Measurements from ENCODE around the genes PCDHA9, PCDHB16, PCDHGA5 and PCDHGB5.

DNA sequence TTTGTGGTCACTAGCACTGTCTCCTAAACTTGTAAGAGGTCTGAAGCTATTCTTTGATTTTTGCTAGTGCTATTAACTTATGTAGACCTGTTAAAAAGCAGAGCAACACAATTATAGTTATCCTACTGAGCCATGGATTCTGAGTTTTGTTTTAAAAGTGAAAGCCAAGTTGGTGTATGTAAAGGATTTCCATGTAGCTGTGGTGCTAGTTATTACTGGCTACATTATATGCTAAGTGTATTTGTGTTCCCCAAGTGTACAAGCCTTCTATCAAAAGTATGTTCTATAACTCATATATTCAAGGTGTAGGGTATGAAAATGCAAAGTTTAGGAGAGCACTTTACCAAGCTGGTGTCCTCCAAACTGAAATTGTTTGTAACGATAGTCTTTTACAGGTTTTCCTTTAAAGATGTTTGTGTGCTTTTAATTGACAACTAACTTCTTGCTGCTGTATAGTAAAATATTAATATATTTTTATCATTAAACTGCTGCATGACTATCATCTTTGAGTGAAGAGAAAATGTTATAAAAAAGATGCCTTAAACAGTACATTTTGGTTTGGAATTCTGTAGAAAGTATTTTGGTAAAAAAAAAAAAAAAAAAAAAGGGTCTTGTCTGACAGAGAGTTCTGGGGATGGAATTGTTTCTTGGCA lies 2.5 kb downstream of the PURA start:
- RRBS, result no CpG with 5 or more reads among the region's 1 CpG

GRCh38 chr5:140142853-140143886 lies 17.4 kb downstream of the IGIP start:
- RRBS, result no CpG with 5 or more reads among the region's 10 CpGs

GRCh38 chr5:140165664-140166195 lies 9.3 kb upstream of the CYSTM1 start:
- RRBS, result no CpG with 5 or more reads among the region's 4 CpGs

- RRBS, result no CpG with 5 or more reads among the region's 2 CpGs
These were observed 2.9 kb downstream of the CYSTM1 start for GRCh38 chr5:140177774-140178449.

DNA sequence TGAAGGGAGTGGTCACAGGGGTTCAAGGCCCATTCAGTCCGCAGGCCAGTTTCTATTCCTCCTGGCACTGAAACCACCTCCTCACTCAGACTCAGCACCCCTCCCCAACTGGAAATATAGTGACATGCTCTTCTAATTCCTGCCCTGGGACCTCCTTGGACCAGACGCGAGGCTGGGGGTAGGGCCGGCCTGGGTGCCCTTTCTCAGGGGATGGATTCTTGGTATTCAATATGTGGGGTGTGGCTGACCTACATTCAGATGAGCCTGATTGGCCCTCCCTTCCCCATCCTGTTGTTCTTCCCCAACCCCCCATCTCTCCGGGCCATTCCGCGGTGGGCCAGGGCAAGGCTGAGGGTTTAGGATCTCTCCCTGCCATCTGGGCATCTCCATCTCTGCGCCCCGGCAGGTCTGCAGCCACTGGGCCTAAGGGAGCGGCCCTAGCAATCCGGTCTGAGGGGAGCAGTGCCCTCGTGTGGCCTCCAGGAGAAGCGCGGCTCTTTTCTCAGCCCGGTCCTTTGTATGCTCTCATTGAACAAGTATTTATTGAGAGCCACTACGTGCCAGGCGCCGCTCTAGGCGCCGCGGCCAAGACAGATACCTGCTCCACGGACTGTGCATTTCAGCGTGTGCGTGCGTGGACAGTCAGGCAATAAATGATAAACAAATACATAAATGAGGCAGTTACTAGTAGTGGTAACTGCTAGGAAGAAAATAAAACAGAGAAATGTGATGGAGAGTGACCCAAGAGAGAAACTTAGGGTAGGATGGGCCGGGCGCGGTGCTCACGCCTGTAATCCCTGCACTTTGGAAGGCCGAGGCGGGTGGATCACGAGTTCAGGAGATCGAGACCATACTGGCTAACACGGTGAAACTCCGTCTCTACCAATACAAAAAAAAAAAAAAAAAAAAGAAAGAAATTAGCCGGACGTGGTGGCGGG lies 2.4 kb upstream of the SLC4A9 start:
- RRBS, result 3% methylated on average over 11 of the region's 38 CpGs

DNA sequence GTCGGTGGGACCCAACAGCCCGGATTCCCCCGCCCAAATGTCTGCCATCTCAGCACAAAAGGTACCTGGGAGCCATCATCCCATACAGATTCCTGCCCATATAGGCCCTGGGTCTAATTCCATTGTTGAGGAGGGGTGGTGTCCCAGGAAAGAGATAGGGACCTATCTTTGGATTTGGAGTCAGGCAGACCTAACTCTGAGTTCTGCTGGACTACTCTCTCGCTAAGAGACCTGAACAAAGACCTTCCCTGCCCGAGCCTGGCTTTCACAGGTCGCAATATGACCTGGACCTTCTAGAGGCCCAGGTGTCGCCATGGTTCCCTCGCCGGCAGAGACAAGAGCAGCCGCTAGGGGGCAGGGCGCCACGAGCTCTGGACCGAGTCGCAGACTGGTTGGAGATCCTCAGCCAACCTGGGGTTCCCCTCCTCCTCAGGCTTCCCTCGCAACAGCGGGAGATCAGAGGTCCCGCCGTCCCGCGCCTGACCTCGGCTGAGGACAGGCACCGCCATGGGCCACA lies 3.1 kb downstream of the SLC4A9 start:
- RRBS, result no CpG with 5 or more reads among the region's 22 CpGs

DNA sequence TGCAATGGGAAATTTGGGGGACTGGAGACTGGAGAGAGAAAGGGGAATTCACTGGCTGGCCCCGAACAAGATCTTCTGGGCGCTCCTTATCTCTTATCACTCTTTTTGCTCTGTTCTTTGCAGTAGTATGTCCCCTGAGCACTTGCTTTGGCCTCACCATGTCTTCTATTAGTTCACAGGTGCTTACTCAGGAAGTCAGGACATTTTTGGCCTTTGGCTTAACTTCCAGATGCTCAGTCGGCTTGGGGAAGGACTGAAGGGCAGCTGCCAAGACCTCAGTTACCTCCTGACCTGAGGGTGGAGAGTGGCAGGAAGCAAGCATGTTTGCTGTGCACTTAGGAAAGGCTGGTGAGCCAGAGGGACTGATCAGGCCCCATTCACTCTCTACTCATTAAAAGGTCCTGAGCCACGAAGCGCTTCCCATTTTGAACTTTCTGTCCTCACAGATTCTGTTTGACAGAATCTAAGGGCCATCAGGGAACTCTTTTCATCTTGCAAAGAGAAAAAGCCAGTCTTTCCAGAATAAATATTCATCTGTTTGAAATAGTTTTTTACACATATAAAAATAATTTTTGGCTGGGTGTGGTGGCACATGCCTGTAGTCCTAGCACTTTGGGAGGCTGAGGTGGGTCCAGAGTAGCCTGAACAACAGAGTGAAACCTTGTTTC lies 14.7 kb downstream of the SLC4A9 start:
- RRBS, result no CpG with 5 or more reads among the region's 5 CpGs

- RRBS, result no CpG with 5 or more reads among the region's 6 CpGs
These were observed 55.9 kb downstream of the ANKHD1 start for GRCh38 chr5:140457606-140457903.

DNA sequence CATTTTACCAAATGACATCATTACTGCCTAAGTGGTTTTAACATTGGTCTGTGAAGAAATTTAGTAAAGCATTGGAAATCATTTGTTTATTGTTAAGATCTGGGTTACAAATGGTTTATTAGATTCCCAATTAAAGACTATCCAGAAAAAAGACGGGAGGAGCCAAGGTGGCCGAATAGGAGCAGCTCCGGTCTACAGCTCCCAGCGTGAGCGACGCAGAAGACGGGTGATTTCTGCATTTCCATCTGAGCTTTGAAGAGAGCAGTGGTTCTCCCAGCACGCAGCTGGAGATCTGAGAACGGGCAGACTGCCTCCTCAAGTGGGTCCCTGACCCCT lies 32.2 kb upstream of the EIF4EBP3 start:
- RRBS, result no CpG with 5 or more reads among the region's 9 CpGs

DNA sequence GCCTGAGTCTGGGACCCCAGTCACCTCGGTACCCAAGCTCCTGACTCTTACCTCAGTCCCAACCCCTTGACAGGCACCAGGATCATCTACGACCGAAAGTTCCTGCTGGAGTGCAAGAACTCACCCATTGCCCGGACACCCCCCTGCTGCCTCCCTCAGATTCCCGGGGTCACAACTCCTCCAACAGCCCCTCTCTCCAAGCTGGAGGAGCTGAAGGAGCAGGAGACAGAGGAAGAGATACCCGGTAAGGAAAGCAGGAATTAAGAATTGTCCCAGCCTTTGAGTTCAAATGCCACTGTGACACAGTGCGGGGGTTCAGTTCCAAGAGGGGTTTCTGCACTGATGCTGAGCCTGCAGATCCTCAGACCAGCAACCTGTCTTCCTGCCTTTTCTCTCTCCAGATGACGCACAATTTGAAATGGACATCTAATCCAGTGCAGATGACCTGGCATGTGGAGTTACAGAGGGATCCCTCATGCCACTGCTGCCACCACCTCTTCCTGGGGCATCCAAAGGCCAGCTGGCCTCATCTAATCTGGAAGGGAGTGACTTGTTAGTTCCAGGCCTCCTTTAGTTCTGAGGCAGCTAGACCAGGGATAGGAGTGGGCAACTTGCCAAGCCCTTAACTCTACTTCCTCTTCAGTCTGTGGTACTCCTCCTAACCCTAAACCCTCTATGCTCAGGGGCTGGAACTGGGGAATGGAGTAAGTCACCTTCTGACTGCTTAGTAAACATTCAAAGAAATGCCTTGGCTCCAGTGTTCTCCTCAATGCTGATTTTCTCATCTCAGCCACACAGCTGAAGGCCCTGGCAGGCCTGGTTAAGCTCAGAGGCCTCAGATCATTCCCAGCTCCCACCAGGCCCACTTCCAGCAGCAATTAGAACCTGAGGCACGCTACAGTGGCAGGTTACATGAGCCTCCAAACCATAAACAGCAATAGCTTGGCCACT lies 1.6 kb downstream of the EIF4EBP3 start:
- RRBS, result 63% methylated on average over 2 of the region's 9 CpGs

DNA sequence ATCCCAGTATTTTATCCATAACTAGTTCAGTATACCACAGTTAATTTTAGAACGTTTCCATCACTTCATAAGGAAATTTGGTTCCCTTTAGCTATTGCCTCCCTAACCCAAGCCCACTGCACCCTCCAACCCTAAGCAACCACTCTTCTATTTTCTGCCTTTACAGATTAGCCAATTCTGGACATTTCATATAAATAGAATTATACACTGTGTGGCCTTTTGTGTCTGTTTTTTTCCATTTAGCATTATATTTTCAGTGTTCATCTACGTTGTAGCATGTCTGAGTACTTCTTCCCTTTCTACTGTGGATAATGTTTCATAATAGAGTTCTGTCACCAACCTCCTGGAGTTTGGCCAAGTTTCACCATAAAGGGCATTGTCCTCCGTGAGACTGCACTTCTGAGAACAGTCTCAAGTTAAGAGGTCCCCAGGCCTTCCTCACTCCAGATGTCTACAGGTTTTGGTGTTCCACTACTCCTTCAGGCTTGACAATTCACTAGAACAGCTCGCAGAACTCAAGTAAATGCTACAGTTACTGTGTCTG lies 30.8 kb downstream of the SLC35A4 start:
- RRBS, result no CpG with 5 or more reads among the region's 4 CpGs

DNA sequence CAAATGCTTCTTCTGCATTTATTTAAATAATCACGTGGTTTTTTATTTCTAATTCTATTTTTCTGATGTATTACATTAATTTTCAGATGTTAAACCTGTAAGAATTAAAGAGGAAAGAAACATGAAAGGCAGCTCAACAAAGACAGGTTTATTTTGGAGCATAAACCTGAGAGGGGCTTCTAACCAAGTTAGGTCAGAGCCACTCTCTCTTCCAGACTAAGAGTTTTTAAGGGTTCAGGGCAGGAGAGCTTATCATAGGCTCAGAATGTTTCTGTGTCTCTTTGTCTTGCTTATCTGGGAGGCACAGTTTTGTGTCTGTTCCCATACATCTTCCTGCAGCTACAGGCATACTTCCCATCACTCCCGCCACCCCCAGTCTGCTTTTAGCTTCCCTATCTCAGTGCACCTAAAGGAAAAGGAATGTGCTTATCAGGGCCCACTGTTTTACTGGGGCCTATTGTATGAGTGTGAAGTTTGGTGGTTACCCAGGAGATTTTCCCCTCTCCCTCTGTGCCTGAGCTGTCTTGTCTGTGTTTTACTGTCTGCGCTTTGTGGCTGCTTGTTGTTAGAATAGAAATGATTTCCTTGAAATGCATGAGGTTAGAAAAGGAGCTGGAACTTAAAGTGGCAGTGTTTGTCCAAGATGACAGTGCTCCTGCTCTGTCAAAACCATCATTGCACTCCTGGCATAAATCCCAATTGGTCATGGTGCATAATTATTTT lies 21.9 kb downstream of the CD14 start:
- RRBS, result no CpG with 5 or more reads among the region's 3 CpGs

DNA sequence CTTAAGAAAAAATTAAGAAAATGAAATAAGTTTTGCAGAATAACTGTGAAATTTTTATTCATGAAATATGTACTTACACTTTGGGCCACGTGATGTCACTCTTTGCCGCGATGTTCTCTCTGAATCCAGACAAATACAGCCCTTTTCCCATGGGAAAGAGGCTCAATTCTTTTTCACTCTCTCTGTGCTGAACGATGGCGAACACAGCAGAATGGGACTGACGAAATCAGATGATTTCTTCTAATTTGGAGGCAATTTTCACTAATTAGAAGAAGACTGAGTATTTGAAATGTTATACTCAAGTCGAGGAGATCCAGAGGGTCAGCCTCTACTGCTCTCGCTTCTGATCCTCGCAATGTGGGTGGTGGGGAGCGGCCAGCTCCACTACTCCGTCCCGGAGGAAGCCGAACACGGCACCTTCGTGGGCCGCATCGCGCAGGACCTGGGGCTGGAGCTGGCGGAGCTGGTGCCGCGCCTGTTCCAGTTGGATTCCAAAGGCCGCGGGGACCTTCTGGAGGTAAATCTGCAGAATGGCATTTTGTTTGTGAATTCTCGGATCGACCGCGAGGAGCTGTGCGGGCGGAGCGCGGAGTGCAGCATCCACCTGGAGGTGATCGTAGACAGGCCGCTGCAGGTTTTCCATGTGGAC lies at the start of gene PCDHA9:
PCDHA9 (plus strand) TSS at position 176 of the 649 bp plus-strand sequence.
- RRBS, result no CpG with 5 or more reads among the region's 33 CpGs

DNA sequence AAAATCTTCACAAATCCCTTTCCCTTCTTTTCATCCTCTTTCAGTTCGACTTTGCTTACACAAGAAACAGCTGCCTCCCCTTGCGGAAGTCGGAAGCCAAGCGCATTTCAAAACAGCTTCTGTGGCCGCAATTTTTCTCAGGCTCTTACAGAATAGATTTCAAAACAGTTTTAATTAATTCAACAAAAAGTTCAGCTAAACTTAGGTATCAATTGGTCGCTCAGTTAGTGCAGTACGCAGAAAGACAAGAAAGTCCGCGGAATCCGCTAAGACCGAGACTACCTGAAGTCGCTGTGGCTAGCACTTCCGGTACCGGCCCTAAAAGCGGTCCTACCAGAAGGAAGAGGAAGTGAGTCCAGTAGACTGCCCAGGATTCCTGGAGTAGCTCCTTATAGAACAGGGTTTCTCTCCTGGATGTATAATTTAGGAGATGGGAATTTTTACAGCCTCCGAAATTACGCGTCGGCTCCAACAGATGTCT lies 16.7 kb upstream of the PCDHB2 start:
- RRBS, result no CpG with 5 or more reads among the region's 19 CpGs

DNA sequence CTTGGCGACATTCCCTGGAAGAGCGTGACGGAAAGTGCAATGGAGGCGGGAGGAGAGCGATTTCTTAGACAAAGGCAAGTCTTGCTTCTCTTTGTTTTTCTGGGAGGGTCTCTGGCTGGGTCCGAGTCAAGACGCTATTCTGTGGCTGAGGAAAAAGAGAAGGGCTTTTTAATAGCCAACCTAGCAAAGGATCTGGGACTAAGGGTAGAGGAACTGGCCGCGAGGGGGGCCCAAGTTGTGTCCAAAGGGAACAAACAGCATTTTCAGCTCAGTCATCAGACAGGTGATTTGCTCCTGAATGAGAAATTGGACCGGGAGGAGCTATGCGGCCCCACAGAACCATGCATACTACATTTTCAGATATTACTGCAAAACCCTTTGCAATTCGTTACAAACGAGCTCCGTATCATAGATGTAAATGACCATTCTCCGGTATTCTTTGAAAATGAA lies 363 bp downstream of the PCDHB3 start:
- RRBS, result 50% methylated on average over 2 of the region's 15 CpGs

GRCh38 chr5:141121963-141122313 lies 320 bp downstream of the PCDHB4 start:
- RRBS, result 11% methylated on average over 5 of the region's 11 CpGs

GRCh38 chr5:141182246-141182870 lies at the start of gene PCDHB16:
Gene PCDHB16 (plus strand): TSS chr5:141182387.
- RRBS, result no CpG with 5 or more reads among the region's 18 CpGs

DNA sequence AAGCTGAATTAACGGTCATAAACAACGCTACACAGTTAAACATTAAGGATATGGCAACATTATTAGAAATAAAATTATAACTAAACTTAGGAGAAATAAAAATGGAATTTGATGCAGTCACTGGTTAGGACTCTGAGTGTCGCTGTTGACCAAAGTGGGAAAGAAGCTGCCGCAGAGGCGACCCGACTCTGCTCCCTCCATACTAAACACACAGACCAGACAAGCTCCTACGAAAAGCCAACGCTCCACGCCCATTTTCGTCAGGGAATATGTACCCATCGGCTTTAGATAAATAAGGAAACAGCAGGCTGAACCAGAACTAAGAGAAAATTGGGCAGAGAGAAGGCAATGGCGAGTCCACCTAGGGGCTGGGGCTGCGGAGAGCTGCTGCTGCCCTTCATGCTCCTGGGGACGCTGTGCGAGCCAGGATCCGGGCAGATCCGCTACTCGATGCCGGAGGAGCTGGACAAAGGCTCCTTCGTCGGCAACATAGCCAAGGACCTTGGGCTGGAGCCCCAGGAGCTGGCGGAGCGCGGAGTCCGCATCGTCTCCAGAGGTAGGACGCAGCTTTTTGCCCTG lies at the start of gene PCDHGA5:
PCDHGA5 (plus strand) TSS at position 180 of the 579 bp plus-strand sequence.
- RRBS, result no CpG with 5 or more reads among the region's 27 CpGs

DNA sequence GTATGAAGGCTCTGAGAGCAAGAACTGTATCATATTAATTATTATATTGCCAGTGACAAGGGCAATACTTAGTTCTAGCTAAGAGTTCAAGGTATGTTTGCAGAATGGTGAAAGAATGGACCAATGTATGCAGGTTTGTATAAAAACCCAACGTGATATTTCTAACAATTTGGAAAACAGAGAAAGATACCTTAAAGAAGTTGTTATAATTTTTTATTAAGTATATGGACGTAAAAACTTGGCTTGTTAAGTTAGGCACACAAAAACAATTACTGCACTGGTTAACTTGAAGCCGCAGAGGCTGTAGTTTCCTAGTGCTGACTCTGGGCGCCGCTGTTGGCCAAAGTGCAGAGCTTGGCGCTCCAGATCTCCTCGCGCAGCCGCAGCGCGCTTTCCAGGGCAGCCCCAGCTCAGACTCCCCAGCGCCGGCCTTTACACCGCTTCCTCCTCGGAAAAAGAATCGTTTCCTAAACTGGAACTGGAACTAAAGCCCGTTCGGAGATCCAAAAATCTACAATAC lies at the start of gene PCDHGB5:
PCDHGB5 (plus strand) TSS at position 400 of the 520 bp plus-strand sequence.
- RRBS, result no CpG with 5 or more reads among the region's 18 CpGs

DNA sequence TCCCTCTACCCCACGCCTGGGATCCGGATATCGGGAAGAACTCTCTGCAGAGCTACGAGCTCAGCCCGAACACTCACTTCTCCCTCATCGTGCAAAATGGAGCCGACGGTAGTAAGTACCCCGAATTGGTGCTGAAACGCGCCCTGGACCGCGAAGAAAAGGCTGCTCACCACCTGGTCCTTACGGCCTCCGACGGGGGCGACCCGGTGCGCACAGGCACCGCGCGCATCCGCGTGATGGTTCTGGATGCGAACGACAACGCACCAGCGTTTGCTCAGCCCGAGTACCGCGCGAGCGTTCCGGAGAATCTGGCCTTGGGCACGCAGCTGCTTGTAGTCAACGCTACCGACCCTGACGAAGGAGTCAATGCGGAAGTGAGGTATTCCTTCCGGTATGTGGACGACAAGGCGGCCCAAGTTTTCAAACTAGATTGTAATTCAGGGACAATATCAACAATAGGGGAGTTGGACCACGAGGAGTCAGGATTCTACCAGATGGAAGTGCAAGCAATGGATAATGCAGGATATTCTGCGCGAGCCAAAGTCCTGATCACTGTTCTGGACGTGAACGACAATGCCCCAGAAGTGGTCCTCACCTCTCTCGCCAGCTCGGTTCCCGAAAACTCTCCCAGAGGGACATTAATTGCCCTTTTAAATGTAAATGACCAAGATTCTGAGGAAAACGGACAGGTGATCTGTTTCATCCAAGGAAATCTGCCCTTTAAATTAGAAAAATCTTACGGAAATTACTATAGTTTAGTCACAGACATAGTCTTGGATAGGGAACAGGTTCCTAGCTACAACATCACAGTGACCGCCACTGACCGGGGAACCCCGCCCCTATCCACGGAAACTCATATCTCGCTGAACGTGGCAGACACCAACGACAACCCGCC lies 1.2 kb downstream of the PCDHGA12 start:
- RRBS, result 26% methylated on average over 25 of the region's 60 CpGs